Heart right ventricle (tissue), 2 donors: Measurements from ENCODE around the gene KIAA1549L.

DNA sequence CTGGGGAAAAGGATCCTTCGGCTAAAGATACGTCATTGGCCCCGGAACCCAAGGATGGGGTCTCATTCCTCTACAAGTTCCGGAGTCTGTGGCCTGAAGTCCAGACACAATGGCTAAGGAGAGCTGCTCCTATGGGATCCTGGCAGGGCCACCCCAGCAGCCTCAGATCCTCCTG lies 5.9 kb downstream of the WT1 start:
- PRO-cap, 2 experiments, result no peak in any of the 2 experiments

GRCh38 chr11:32440878-32441335 lies 5.6 kb upstream of the WT1 start:
- PRO-cap, 2 experiments, result no peak in any of the 2 experiments

DNA sequence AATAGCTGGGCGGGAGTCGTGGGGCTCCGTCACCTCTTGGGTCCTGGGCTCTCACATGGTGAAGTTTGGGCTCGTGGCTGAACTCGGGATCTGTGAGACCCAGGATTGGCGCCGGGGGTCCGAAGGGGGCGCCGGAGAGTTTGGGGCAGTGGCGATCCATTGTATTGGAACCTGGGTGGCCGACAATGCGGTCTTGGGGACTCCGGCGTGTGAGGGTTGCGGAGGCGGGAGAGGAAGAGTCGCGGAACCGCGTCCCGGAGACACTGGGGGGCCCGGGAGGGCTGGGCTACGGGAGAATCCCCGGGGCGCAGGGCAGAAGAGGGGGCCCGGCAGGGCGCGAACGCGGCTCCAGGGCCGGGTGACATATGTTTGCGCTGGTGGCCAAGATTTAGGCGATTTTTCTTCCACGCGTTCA lies 954 bp downstream of the QSER1 start:
- PRO-cap, 2 experiments, result no peak in any of the 2 experiments

GRCh38 chr11:32968543-32968903 lies 47.2 kb upstream of the DEPDC7 start:
- PRO-cap, 2 experiments, result no peak in any of the 2 experiments

- PRO-cap, 2 experiments, result no peak in any of the 2 experiments
Observed at GRCh38 chr11:33017927-33018314, 2.2 kb downstream of the DEPDC7 start.

DNA sequence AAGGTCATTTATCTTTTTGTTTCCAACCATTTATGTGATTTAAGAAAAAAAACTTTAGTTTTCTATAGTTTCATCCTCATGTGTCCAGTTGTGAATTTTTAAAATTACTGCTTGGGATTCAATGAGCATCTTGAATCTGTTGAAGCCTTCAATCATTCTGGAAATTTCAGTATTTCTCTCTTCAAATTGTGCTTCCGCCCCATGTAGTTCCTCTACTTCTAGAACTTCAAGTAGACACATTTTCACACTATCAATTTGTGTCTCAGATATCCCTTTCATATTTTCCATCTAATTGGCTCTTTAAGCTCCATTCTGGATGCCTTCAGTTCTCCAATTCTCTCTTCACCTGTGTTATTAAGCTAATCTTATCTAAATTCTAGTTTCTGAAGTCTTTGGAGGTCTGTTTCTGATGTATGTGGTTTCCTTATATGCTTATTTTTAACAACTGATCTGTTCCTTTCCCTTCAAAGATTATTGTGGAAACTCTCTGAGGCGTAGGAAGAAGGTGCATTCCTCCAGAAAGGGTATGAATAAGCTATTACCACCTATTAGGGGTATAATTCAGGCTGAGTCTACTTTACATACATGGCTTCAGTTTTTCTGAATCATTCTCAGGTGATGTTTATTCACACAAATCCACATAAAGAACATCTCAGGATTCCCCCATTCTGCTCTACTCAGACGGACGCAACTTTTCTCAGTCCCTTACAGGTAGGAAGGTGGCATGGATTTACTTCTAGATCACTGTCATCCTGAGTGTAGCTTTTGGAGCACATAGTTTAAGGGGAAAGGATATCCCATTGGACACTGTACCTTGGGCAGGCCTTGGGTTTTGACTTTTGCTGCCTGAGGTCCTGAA lies 36.1 kb downstream of the CSTF3 start:
- PRO-cap, 2 experiments, result no peak in any of the 2 experiments

DNA sequence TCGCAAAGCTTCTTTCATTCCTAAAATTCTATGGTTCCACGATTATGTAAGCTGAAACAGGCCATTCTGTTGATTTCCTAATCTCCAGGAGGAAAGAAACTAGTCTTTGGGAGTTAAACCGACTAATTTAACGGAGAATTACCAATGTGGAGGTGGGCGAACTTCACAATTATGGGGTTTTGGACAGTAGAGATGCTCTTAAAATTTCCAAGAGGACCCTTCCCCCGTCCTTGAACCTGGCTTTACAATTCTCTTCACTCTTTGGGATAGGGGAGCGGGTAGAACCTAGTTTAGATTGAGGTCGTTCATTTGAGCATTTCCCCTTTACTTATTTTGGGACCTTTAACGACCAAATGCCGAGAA lies 599 bp upstream of the HIPK3 start:
- PRO-cap, 2 experiments, result no peak in any of the 2 experiments

DNA sequence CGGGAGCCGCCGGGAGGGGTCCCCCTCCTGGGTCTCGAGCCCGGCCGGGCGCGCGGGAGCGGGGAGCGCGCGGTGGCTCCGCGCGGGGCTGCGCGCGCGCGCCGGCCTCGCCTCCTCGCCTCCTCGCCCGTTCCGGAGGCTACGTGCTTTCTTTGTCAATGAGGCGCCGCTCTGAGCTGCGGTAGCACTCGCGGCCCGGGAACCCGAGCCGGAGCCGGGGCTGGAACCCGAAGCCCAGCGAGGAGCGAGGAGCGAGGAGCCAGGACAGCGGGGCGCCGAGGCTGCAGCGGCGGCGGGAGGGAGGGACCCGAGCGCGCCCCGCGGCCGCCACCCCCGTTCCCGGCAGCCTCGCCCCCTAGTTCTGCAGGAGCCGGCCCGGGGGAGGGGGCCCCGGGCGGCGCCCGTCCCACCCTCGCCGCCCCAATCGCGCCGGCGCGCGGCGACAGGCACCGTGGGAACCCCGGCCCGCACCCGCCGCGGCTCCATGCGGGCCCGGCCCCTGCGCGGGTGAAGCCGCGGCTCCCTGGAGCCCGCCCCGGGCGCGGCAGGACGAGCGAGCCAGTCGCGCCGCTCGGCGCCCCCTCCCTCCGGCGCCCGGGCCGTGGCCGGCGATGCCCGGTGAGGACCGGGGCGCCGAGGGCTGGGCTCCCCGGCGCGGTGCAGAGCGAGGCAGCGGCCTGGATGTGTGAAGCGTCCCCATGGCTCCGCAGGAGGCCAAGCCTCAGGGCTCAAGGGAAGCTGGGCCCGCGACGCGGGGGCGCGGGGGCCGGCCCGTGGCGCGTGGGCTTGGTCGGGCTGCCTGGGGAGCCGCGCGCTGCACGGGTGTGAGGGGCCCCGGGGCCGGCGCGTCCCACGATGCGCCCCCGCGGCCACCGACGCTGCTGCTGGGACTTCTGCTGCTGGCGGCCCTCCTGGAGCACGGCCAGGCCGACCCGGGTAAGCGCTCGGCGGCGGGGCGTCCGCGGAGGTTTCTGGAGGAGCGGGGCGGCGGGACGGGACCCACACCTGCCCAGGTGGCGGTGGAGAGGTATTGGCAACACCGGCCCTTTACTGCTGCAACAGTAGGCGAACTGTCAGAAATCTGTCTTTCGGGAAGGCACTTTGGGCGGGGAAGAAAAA lies at the start of gene KIAA1549L:
Gene KIAA1549L, plus strand, starts transcription at position 155 of the 1,119 bp plus-strand sequence.
- PRO-cap, 2 experiments, result no peak in any of the 2 experiments

DNA sequence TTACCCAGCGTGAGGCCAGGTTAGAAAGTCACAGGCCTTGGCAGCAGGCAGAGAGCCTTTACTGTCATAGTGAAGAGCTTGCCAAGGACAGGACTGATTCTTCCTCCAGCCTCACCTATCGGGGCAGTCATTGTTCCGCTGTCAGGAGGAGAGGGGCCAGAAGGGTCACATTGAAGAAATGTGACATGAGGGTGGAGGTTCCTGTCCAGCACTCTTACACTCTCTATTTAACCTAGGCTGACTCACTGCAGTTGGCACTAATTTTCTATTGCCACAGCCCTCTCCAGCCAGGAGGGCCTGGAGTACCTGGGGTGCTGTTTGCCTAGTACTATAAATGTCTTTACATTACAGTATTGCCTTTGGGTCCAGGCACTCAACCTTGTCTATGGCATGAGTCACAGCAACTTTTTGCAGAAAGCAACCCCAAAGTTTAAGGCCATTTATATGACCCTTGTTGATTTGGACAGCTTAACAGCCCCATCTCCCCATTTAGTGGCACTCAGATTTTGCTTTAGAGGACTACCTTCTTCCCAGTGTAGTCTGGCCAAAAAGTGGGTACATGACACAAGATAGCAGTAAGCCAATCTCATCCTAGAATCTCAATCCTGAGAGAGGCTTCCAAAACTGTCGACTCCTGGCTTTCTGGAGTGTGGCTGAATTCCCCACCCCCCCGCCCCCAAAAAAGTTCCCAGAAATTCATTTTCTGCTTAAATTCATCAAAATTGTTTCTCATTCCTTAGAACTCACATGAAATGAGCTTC lies 7.3 kb upstream of the C11orf91 start:
- PRO-cap, 2 experiments, result no peak in any of the 2 experiments

GRCh38 chr11:33742888-33743382 lies 6.7 kb upstream of the CD59 start:
- PRO-cap, 2 experiments, result no peak in any of the 2 experiments

DNA sequence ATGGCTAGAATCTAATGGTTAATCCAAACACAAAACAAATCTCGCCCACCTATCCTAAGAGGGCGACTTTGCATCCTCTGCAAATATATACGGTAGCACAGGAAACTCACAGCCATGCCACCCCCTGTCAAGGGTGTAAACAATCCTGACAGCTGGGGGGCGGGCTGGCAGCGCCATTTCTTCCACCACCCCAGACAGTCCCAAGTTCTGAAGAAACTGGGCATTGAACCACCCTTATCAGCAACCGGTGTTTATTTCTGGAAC lies 943 bp downstream of the FBXO3 start:
- PRO-cap, 2 experiments, result no peak in any of the 2 experiments

GRCh38 chr11:33802462-33803044 lies 28.2 kb upstream of the FBXO3 start:
- PRO-cap, 2 experiments, result no peak in any of the 2 experiments

DNA sequence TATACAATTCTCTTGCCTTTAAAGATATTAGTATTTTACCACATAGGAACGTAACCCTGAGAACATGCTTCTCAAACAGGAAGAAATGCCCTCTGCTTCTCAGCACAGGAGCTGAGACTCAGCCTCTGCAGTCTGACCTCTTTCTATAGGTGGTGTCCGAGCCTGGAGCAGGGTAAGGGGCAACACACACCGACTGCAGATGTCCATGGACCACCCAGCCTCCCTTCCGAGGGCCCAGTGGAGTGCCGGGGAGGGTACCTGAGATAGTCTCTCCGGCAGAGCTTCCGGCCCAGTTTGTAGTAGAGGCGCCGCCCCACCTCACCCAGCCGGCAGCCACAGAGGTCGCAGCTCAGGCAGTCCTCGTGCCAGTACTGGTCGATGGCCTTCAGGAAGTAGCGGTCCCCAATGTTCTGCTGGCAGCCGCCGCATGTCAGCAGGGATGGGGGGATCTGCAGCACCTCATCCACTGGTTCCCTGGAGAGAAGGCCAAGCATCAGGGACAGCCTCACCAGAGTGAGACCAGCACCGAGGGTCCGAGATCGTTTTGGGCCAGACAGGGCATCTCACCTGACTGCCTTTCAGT lies 27.4 kb downstream of the LMO2 start:
- PRO-cap, 2 experiments, result no peak in any of the 2 experiments

- PRO-cap, 2 experiments, result peak in 1 of 2 experiments; most common plus-strand start chr11:33899645 (in 1); most common minus-strand start chr11:33899447 (in 1)
Observed at GRCh38 chr11:33899318-33899706, 7.4 kb upstream of the LMO2 start.

DNA sequence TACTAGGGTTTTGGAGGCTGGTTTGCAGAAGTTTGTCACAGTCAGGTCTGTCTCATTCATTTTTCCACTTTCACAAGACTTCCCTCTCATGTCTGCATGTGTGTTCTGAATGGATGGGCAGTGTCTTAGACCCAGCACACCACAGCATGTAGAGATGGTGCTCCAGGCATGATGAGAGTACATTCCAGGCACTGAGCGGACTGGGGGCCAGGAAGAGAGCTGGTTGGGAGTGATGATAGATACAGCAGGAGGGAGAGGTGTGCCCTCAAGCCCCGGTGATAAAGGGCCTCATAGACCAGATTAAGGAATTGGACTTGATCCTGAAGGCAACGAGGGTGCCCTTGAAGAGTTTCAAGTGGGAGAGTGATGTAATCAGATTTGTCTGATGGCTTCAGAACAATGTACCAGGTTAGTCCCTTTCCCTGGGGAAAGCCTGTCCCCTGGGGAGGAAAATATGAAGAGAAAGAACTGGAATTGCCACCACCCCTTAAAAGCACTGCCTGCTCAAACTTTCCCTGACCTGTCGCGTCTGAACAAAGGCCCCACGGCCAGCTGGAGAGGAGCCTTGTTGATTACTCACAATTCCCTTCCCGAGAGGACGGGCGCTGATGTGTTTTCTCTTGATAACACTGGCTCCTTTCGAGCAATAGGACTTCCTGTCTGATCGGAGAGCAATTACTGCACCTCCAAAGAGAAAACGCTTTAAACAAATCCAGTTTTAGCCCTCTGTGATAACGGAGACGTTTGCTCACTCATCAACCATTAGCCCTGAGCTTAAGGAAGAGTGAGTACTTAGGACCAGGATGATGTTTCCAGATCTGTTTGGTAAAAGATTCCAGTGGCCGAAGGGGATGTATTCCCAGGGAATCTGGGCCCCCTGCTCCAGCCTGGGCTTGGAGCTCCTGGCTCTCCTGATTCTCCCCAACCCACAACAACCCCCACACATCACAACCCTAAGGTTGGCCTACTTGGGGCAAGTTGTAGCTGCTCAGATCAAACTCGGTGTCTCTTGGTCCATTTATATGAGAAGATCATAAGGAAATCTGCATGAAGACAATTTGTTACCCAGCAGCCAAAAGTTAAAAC lies 45.3 kb upstream of the LMO2 start:
- PRO-cap, 2 experiments, result peak in 1 of 2 experiments; most common plus-strand start position 518 of the sequence (in 1)

- PRO-cap, 2 experiments, result no peak in any of the 2 experiments
Observed at GRCh38 chr11:33990730-33991311, 60.7 kb upstream of the CAPRIN1 start.

GRCh38 chr11:33997555-33997983 lies 54.0 kb upstream of the CAPRIN1 start:
- PRO-cap, 2 experiments, result no peak in any of the 2 experiments

- PRO-cap, 2 experiments, result no peak in any of the 2 experiments
Observed at GRCh38 chr11:34104013-34104838, 1.2 kb upstream of the NAT10 start.

DNA sequence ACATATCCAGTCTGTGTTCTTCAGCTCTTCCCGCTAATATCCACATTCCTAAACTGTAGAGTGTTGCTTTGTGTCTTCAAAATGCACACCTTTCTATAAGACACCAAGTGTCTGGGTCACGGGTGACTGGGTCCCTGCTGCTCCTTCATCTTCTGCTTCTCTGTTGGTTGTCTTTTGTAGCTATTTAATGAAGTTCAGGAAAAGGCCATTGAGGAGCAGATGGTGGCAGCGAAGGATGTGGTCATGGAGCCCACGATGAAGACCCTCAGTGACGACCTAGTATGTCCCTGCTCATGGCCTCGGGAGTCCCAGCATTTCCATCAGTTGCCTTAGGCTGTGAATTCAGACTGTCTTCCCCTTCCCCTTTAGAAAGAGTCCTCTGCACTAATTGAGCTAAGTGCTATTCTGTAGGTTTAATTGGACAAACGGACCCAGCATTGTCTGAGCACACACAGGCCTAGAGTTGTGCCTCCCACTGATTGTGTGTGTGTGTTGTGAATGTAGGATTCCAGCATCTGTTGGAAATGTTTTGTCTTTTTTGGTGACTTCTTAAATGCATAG lies 36.2 kb downstream of the NAT10 start:
- PRO-cap, 2 experiments, result no peak in any of the 2 experiments

GRCh38 chr11:34192777-34193554 lies 87.5 kb downstream of the NAT10 start:
- PRO-cap, 2 experiments, result no peak in any of the 2 experiments